Measurements from ENCODE around the genes ADAMTS15 and NTM.

DNA sequence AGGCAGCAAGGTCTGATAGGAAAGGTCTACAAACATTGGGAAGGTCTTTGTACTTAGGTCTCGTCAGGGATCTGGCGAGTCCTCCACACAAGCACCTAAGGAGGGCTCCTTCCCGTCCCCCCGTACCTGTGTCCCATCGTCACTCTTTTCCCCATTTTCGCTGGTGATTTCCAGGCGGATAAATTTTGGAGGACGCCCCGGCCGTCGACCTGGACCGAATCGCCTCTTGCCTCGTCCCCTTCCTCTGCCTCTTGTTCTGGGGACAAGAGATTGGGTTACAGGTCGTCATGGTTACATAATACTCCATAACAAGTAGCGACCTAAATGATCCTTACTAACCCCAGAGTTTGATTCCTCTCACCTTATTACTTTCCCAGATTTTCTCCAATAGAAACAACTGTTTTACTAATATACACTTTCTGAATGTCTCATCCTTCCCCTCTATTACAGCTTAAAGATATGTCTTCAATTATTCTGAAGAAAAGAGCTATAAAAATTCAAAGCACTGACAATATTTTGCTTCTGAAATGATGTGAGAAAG, 36.7 kb upstream of the NFRKB start:
- PRO-cap, result no peak

DNA sequence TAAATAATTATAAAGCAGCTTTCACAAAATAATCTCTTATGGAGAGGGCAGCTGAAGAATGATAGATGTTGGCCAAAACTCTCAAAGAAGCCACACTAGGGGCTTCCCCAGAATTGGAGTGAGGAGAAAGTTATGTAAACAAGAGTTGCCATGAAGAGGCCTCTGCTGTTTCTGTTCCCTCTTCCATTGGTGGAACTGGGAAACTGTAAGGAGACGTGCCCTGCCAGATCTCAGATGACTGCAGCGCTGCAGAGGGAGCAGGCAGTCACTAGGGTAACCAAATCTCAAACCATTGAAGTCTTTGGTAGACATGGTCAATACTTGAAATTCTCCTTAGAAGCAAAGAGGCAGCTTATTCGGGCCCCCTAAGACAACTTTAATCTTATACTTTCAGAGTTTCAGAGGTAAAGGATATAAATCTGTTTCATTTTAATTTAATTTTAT, 19.4 kb upstream of the APLP2 start:
- PRO-cap, result no peak

DNA sequence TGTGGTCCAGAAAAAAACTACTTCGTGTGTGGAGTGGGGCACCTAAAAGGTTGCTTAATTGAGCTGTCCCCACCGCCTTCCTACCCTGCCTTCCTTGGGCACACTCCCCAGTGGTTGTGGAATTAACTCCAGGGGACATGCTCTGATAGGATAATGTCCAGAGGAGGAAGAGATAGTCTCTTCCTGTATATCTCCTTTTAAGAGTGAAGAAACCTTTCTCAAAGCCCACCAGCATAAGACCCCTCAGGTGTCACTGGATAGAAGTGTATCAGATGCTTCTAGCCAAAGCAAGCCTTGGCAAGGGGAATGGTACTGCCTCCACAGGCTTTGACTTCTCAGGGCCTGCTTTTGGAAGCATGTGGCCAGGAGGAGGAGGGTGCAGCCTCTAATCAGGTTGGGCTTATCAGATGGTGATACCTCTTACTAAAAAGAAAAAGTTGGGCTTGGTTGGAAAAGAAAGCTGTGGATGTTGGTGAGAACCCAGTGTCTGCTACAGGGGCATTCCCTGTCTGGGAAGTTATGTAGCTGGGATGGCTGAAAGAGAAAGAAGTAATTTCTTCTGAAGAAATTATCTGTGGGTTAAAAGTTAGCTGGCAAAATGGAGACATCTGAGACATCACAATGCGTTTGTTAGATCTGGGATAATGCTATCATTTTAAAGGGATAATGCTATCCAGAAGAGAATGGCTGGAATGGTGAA, 7.0 kb downstream of the APLP2 start:
- PRO-cap, result no peak

DNA sequence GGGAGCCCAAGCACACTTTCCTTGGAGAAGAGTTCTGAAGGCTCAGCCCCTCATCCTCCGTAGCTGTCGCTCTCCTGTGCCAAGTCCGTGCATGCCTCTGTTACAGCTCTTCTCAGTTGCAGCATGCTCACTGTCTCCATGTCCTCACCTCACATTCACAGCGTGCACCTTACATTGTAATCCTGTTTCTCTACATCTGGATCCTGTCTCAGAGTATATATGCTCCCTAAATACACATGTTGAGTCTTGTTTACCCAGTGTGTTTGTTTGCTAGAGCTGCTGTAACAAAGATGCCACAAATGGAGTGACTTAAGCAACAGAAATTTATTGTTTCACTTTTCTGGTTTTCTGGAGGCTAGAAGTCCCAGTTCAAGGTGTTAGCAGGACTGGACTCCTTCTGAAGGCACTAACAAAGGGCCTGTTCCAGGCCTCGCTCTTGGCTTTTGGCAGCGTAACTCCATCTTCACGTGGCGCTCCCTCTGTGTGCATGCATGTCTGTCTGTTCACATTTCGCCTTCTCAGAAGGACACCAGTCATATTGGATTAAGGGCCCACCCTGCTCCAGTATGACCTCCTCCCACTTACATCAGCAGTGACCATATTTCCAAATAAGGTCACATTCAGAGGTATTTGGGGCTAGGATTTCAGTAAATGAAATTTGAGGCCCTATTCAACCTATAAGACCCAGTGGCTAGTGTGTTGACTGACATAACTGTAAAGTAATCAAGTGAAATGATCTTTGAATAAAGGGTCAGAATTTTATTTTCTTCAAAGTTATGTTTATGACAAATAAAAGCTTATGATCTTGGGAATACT, 19.9 kb downstream of the APLP2 start:
- PRO-cap, result no peak

- PRO-cap, result no peak
Observed at GRCh38 chr11:130140160-130140538, 19.4 kb upstream of the ST14 start.

GRCh38 chr11:130160763-130161219, 1.2 kb downstream of the ST14 start:
- PRO-cap, result no peak

GRCh38 chr11:130210064-130210559, 50.5 kb downstream of the ST14 start:
- PRO-cap, result no peak

- PRO-cap, result no peak
Observed at GRCh38 chr11:130232533-130233653, 73.3 kb downstream of the ST14 start.

- PRO-cap, result no peak
Observed at GRCh38 chr11:130447979-130449255, at the start of gene ADAMTS15. ADAMTS15 (plus strand) TSS chr11:130448645.

- PRO-cap, result no peak
Observed at GRCh38 chr11:130520290-130520723, 71.9 kb downstream of the ADAMTS15 start.

- PRO-cap, result no peak
Observed at GRCh38 chr11:130773391-130773833, 142.9 kb downstream of the SNX19 start.

DNA sequence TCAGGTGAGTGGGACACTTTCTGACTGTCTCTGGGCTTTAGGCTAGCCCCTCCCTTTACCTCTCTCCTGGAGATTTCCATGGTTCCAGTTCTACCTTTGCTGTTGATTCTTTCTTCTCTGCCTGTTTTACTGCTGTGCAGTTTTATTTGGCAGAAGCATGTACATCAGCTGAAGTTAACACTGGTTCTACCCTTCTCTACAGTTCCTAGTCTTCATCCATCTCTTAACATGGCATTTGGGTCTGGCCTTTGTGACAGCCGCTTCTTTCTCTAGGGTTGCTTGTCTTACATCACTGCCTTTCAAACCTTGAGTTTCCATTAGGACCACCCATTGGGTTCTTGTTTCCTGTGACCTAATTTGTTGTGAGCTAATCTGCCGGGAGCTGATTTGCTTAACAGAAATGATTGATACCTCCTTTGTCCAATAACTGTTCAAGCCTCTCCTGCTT, 131.1 kb downstream of the SNX19 start:
- PRO-cap, result no peak

GRCh38 chr11:131370349-131371166, at the start of gene NTM:
NTM (plus strand) TSS chr11:131370615.
- PRO-cap, result no peak

- PRO-cap, result no peak
Observed at GRCh38 chr11:131694655-131695341, 324.4 kb downstream of the NTM start.

GRCh38 chr11:133082579-133083661, 449.4 kb downstream of the OPCML start:
- PRO-cap, result no peak

GRCh38 chr11:133950504-133951329, 6.1 kb downstream of the IGSF9B start:
- PRO-cap, result no peak

DNA sequence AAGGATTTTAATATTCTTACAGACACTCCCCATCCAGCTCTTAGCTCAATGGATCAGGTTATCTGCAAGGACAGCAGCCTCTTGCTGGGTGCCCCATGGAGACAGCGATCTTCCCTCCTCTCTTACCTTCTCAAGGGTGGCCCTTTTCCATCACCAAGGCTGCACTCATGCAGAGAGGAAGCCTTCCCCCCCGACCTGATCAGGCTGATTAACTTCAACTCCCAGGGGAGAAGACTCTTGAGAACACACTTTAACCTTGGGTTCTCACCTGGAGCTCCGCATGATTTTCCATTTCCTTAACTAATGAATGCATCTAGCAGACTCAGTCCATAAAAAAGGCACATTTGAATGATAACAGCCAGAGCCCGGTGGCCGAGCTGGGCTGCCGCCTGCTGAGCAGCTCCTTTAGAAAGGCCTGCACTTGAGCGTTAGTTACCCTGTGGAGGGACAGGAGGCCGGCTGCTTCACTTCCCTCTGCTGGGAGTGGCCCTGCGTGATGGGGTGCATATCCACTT, 3.3 kb upstream of the GLB1L3 start:
- PRO-cap, result no peak